Tibial nerve (tissue), 3 donors: Measurements from ENCODE around the genes FRAS1 and PRKG2.

DNA sequence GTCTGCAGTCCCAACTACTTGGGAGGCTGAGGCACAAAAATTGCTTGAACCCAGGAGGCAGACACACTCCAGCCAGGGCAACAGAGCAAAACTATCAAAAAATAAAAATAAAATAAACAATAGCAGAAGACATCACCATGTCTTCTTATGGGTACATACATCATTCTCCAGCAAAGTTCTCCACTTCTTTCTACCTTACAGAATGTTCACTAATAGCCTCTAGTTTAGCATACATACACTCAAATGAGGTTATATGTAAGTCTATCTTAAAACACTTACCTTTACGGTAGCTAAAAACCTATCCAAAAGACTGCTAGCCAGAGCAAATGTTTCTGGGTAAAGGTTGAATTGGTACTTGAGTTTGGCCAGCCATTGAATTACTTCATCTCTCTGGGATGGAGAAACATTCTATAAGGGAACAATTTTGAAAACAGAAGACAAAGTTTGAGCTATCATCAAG is 17.5 kb downstream of the CCNI start:
- PRO-cap, result no peak
- RAMPAGE, long total RNA, 3 experiments, result no peak in any of the 3 experiments

GRCh38 chr4:77137504-77137952 is 19.5 kb upstream of the CCNG2 start:
- PRO-cap, result no peak
- RAMPAGE, long total RNA, 3 experiments, result no peak in any of the 3 experiments

DNA sequence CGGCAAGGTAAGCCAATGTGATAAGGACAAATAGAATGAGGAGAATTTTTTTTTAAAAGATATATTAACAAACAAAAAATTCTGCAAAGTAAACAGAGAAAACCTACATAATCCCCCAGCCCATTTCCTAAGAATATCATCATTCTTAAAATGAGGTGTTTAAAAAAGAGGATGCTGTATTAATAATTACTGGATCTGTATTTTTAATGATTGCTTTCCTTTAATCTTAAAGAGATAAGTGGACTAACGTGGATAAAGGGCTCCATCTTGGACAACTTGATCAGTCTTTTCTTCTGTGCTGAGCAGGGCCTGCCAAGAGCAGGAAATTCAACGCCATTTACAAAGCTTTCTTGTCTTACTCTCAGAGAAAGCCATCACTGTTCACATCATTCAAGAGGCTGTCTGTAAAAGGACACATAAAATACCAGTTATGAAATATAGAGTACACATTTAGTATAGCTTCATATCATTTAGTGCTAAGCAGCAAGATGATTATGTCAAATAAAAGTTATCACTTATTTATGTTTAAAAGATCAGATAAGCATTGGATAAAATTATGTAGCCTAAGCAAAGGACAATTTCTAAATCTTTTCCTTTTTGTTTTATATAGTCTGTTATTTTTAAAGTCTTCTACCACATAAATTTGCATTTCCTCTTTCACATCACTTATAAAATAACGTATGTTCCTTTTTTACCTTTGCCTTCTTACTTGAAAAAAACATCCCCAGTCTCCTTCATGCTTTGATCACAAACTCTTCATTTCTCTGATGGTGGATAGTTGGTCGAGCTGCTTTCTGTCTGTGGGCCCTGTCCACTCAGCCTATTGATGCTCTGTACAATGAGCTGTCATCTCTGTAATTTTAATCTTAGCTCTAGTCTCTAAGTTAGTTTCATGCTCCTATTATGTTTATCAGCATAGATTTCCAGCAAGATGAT is 2.2 kb upstream of the CCNG2 start:
- PRO-cap, result no peak
- RAMPAGE, long total RNA, 3 experiments, result no peak in any of the 3 experiments

DNA sequence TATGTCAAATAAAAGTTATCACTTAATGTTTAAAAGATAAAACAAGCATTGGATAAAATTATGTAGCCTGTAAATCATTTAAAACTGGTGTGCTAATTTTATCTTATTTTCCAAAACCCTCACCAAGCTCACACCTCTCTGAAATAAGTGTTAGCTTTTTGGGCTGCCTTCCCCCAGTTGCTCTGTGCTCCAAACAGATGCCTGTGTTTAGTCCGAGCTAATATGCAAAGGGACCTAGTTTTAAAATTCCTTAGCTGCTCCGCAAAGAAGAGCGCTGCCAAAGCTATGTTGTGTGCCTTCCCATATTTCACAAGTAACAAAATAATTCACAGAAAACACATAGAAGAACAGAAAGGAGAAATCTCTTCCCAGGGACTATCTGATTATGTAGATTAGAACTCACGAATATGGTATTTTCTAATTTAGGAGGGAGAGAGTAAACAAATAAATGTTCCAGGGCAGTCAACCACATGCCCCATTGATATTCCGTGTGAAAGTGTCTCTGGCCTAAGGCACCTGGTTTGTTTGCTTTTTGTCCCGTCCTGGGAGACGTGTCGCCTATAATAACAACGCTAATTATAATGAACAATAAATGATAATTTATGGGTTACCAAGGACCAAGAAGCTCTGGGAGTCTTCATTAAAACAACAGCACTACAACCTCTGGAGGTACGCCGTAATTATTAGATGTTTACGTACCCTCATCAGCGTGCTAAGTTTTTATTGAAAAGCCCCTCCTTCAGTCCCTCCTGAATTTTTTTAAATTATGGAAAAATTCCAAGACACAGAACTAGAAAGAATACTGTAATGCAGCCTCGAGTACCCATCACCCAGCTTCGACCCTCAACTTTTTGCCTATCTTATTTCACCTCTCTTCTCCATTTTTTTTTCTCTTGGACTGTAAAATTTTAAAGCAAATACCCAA is 1.2 kb upstream of the CCNG2 start:
- PRO-cap, result no peak
- RAMPAGE, long total RNA, 3 experiments, result no peak in any of the 3 experiments

DNA sequence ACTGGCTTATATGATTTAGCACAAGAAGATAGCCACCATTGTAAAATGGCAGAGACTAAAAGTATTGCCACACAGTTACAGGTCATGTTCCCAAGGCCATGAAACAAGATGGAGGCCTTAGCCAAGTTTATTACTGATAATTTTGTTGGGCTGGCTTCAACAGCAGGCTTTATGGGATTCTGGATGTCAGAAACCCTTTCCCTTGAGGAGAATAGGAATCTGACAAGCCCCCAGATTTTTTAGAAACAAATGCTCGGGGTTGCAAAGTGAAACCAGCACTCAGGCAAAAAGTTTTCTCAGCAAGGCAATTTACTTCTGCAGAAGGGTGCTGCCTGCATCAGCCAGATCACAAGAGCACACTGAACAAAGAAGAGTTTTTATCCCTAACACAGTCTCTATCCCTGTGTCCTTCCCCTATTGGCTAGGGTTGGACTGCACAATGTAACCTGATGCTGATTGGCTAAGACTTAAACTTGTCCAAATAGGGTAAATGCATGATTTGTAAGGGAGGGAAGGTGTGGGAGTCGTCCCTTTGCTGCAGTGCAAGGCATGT is 175.6 kb downstream of the CCNG2 start:
- PRO-cap, result no peak
- RAMPAGE, long total RNA, 3 experiments, result no peak in any of the 3 experiments

DNA sequence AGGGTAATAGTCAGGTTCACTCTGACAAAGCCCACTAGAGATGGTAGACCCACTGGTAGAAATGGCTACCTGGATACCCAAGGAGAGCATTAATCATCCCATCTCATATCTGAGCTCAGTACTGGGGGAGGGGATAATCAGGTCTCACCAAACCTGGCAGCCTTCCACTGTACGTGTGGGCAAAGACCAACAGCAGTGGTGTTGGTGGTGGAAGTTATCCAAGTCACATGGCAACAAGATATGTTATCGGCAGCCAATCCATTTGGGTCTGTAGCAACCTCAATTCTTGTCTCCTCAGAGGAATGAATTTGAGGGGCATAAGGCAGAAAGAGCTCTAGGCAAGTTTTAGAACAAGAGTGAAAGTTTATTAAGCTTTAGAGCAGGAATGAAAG is 67.0 kb upstream of the CXCL13 start:
- PRO-cap, result no peak
- RAMPAGE, long total RNA, 3 experiments, result no peak in any of the 3 experiments

DNA sequence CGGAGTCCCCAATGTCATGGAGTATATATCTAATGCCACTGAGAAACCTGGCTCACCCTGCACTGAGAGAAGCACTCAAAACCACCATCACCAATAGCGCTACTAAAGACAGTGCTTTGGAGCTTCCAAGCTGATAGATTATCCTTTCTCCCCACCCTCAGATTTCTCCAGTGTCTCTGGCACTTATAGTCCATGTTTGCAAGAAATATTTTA is 280 bp upstream of the CXCL13 start:
- PRO-cap, result no peak
- RAMPAGE, long total RNA, 3 experiments, result no peak in any of the 3 experiments

DNA sequence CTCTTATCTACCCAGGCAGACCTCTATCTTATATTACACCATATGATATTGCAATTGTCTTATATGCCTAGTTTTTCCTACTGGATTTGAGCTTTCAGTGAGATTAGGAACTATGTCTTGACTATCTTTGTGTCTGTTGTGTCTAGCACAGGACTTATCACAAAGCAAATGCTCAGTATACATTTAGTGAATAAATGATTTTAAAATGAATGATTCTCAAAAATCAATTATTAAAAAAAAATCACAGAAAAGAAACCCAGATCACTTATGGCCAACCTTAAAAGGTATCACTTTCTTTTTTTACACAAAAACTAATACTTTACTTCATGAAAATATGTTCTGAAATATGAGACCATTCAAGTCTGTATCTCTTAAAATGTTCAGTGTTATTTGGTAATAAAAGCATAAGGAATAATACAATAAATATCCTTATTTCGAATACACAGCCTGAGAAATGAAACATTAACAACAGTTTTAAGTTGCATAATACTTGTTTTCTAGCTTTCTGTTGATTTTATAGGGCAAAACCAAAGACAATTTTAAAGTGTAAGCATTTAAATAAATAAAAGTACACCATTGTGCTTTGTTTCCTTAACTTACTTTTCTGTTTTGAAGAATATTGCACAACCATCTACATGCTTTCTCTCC is 77.5 kb downstream of the CNOT6L start:
- PRO-cap, result no peak
- RAMPAGE, long total RNA, 3 experiments, result no peak in any of the 3 experiments

- PRO-cap, result no peak
- RAMPAGE, long total RNA, 3 experiments, result no peak in any of the 3 experiments
These were observed 73.2 kb downstream of the CNOT6L start for GRCh38 chr4:77745879-77746417.

DNA sequence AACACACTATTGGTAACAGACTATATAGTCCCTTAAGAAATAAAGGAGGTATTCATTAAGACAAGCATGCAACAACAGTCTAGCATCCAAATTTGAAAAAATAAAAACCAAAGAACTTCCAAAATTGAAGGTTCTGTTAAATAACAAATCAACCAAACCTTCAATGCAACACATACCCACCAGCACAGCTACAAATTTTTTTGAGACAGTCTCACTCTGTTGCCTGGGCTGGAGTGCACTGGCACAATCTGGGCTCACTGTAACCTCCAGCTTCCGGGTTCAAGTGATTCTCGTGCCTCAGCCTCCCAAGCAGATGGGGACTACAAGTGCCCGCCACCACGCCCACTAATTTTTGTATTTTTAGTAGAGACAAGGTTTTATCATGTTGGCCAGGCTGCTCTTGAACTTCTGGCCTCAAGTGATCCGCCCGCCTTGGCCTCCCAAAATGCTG is 61.6 kb downstream of the CNOT6L start:
- PRO-cap, result no peak
- RAMPAGE, long total RNA, 3 experiments, result start-site peak on the minus strand in 1 of 3 experiments, centred at position 263 of the sequence, 5 reads per replicate

GRCh38 chr4:77816223-77816770 is 2.9 kb downstream of the CNOT6L start:
- PRO-cap, result no peak
- RAMPAGE, long total RNA, 3 experiments, result start-site peak on the minus strand in 1 of 3 experiments, at chr4:77816155-77816968 at its widest, 5 reads per replicate

- PRO-cap, result no peak
- RAMPAGE, long total RNA, 3 experiments, result no peak in any of the 3 experiments
These were observed 1.5 kb downstream of the CNOT6L start for GRCh38 chr4:77817621-77818100.

GRCh38 chr4:78057117-78058225 is at the start of gene FRAS1:
Gene FRAS1, plus strand, starts transcription at chr4:78057323.
- PRO-cap, result unidirectional peak, plus-strand start at chr4:78057362
- RAMPAGE, long total RNA, 3 experiments, result start-site peak on the plus strand in 3 of 3 experiments, at chr4:78057304-78057771 at its widest, 5 to 8 reads per replicate

GRCh38 chr4:78560461-78561148 is 9.0 kb downstream of the ANXA3 start:
- PRO-cap, result no peak
- RAMPAGE, long total RNA, 3 experiments, result no peak in any of the 3 experiments

- PRO-cap, result no peak
- RAMPAGE, long total RNA, 3 experiments, result no peak in any of the 3 experiments
These were observed 93.0 kb downstream of the ANXA3 start for GRCh38 chr4:78644628-78644964.

DNA sequence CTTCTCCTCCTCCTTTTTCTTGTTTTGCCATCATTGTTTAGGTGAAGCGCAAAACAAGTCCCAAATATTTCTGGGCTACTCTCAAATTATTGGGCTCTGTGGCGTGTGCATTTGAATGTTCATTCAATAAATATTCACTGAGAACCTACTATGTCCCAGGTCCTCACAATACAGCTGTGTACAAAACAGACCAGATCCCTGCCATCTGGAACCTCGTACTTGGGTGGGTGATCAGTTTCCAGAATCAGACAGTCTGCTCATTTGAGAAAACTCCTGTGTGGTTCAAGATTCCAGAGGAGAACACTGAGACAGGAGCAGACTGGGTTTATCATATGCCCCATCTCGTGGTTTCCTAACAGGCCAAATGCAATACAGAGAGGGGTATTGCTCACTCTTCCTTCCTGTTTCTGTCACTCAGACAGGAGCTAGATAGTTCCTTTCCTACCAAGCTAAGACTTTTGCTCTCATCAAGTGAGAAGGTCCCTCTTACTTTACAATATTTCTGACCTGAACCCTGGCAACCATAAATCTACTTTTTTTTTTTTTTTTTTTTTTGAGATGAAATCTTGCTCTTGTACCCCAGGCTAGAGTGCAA is 106.4 kb downstream of the ANXA3 start:
- PRO-cap, result no peak
- RAMPAGE, long total RNA, 3 experiments, result no peak in any of the 3 experiments

DNA sequence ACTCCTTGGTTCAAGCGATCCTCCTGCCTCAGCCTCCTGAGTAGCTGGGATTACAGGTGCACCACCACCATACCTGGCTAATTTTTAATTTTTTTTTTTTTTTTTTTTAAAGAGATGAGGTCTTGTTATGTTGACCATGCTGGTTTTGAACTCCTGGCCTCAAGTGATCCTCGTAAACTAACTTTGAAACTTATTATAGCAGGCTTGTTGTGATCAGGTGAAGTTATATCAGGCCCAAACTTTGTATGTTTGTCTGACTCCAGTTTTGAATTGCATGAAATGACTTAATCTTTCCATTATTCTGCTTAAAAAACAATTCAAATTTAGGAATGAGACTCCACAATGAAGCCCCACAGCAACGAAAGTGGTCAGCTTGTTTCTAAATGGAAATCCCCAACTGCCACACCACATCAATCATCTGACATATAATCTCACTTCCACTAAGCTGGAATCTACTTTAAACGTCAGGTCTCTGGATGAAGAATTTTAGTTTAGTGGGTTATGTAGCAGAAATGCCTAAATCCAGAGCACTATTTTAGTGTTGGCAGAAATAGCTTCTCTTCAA is 1.9 kb upstream of the BMP2K start:
- PRO-cap, result no peak
- RAMPAGE, long total RNA, 3 experiments, result no peak in any of the 3 experiments

GRCh38 chr4:78774791-78775038 is 1.4 kb upstream of the BMP2K start:
- PRO-cap, result no peak
- RAMPAGE, long total RNA, 3 experiments, result no peak in any of the 3 experiments

DNA sequence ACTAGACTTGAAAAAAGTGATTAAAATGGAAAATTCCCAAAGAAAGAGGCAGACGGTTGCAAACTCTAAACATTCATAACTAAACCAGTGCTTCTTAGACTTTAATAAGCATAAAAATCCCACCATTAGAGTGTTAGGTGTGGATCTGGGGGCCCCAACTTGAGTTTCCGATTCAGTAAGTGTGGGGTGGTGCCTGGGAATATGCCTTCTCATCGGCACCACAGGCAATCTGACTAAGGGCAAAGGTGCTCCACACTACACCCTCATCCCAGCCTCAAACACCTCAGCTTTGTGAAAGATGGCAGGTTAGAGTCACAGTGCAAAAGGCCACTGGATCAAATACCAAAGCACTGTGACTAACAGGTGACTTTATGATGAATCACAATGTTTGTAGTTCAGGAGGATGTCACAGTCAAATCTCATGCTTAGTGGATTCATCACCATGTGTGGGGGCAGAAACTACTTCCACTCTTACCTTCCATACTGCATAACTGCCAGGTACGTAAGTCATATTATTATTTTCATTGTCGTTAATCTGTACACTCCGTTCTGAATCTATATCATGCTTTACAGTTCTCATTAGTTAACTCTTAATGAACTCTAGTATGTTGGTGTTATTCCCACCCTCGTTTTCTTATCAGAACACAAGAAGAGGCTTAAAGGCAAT is 50.4 kb downstream of the PRKG2 start:
- PRO-cap, result no peak
- RAMPAGE, long total RNA, 3 experiments, result no peak in any of the 3 experiments

- PRO-cap, result no peak
- RAMPAGE, long total RNA, 3 experiments, result start-site peak on the minus strand in 2 of 3 experiments, at chr4:81214948-81215088 at its widest, 7 to 20 reads per replicate
These were observed at the start of gene PRKG2 for GRCh38 chr4:81214902-81215496. Gene PRKG2, minus strand, starts transcription at chr4:81215222.